Esophagus squamous epithelium (tissue), 4 donors: ENCODE data around the genes CHN1 and ATP5MC3.

DNA sequence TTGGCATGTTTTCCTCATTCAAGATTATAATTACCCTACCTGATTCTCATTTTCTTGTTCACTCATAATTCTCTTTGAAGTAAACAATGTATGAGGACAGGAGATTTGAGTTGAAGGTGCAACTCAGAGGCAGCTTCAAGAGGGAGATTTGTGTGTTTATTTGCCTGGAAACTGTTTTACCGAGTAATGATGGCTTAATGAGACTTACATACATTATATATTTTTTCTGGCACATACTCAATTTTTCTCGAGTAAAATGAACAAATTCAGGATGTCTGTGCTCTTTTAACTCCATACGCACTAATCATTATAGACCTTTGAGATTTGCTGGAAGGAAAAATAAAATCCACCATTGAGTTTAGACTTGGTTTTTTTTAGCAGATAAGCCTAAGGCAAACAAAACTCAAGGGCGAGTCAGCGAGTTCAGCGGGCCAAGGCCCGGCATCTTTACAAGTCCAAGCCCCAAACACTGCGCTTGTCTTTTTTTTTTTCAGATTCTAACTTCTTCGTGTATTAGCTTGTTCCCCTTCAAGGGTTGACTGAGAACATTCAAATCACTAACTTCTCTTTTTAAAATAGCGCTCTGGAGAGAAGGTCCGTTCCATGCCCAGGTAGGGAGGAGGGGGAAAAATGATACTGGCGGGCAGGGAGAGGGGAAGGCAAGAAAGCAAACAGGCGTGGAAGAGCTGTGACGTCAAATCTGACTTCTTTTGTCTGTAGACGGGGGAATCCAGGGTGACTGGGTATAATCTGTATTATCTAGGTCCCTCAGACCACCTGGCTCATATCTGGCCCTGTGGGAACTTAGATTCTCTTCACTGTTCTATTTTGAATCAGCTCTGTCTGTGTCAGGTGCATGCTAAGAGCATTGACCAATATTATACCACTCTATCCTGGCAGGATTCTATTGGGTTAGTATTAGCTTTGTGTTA is 72.7 kb upstream of the MAP3K20 start:
- PRO-cap = no peak
- RAMPAGE, long total RNA, 4 experiments = no peak in any of the 4 experiments

GRCh38 chr2:173075058-173075607 is 513 bp upstream of the MAP3K20 start:
- PRO-cap = no peak
- RAMPAGE, long total RNA, 4 experiments = no peak in any of the 4 experiments

DNA sequence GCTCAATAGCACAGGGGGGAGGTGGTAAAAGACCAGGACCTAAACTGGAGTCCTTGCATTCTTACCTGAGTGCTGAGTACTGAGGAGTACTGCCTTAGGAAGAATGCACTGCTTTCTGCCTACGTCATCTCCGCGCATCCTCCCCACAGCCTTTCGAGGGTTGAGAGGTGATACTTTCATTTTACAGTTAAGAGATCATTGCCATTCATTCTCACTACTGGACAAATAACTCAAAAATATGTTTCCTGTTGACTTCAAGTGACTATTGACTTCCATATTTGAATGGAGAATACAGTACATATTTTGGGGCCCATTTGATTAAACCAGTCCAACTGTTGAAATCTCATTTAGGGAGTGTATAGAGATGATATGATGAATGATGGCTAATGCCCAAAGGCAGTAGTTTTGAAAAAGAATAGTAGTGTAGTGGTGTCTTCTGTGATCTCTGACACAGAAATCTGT is 74.0 kb downstream of the MAP3K20 start:
- PRO-cap = no peak
- RAMPAGE, long total RNA, 4 experiments = no peak in any of the 4 experiments

DNA sequence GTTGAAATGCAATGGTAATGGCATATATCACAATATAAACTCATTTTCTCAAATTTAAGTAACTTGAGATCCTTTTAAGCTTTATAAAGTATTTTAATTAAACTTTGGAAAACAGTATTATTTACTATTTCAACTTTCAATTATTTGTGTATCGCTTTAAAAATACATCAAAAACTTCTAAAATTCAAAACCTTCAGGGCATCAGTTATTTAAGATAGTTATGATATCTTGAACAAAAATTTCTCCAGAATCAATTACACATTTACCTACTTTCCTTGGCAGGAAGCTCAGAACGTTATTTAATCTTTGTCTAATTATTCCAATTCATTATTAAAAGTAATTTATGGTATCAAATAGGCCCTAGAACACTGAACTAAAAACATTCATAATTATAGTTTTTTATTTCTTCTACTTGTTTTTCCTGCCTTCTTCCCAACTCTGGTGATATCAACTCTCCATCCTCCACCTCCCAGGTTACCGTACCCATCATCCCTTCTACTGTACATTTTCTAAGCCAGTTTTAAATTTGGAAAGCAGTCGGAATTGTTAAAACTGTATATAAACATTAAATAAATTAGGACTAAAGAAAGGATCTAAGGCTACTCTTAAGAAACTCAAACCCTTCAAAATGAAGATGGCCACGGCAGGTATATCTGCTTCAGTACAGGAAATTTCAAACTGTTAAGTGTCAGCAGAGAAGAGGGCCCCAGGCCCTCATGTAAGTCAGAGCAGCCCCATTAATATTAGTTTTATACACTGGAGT is 37.4 kb downstream of the SP3 start:
- PRO-cap = no peak
- RAMPAGE, long total RNA, 4 experiments = no peak in any of the 4 experiments

GRCh38 chr2:173935480-173936576 is 29.3 kb downstream of the SP3 start:
- PRO-cap = no peak
- RAMPAGE, long total RNA, 4 experiments = no peak in any of the 4 experiments

DNA sequence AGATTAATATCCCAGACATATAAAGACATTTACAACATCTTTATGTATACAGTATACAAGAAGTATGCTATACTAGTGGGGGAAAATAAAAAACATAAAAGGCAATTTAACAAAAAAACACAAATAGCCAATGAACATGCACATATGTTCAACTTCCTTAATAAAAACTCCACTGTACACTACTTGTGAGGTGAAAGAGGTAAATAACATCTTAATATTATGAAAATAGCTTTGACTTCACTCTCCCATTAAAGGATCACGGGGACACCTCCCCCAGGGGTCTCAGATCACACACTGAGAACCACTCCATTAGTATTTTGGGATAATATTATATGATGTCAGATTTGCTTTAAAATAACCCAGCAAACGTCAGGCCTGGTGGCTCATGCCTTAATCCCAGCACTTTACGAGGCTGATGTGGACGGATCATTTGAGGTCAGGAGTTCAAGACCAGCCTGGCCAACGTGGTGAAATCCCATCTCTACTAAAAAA is 19.6 kb downstream of the SP3 start:
- PRO-cap = no peak
- RAMPAGE, long total RNA, 4 experiments = no peak in any of the 4 experiments

- PRO-cap = bidirectional peak, plus-strand start at chr2:173963962, minus-strand start at chr2:173963818; bidirectional peak, plus-strand start at chr2:173964197, minus-strand start at chr2:173964170; bidirectional peak, plus-strand start at chr2:173964358, minus-strand start at chr2:173964438; bidirectional peak, plus-strand start at chr2:173964849, minus-strand start at chr2:173964725
- RAMPAGE, long total RNA, 4 experiments = start-site peak on the minus strand in 2 of 4 experiments, at chr2:173963821-173964121 at its widest, 22 to 247 reads per replicate
These were observed 1.1 kb downstream of the SP3 start for GRCh38 chr2:173963800-173964822.

DNA sequence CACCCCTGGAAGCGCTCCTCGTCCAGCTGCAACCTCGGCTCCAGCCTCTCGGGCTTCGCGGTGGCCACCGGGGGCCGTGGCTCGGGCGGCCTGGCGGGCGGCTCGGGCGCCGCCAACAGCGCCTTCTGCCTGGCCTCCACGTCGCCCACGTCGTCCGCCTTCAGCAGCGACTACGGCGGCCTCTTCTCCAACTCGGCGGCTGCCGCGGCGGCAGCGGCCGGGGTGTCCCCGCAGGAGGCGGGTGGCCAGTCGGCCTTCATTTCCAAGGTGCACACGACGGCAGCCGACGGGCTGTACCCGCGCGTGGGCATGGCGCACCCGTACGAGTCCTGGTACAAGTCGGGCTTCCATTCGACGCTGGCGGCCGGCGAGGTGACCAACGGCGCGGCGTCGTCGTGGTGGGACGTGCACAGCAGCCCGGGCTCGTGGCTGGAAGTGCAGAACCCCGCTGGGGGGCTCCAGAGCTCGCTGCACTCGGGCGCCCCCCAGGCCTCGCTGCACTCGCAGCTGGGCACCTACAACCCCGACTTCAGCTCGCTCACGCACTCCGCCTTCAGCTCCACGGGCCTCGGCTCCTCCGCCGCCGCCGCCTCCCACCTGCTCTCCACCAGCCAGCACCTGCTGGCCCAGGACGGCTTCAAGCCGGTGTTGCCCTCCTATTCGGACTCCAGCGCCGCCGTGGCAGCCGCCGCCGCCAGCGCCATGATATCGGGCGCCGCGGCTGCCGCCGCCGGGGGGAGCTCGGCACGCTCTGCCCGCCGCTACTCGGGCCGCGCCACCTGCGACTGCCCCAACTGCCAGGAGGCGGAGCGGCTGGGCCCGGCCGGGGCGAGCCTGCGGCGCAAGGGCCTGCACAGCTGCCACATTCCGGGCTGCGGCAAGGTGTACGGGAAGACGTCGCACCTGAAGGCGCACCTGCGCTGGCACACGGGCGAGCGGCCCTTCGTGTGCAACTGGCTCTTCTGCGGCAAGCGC is 1.8 kb downstream of the SP9 start:
- PRO-cap = no peak
- RAMPAGE, long total RNA, 4 experiments = no peak in any of the 4 experiments

- PRO-cap = no peak
- RAMPAGE, long total RNA, 4 experiments = no peak in any of the 4 experiments
These were observed 50.7 kb downstream of the WIPF1 start for GRCh38 chr2:174546678-174547510.

GRCh38 chr2:174588674-174589511 is 8.7 kb downstream of the WIPF1 start:
- PRO-cap = no peak
- RAMPAGE, long total RNA, 4 experiments = no peak in any of the 4 experiments

DNA sequence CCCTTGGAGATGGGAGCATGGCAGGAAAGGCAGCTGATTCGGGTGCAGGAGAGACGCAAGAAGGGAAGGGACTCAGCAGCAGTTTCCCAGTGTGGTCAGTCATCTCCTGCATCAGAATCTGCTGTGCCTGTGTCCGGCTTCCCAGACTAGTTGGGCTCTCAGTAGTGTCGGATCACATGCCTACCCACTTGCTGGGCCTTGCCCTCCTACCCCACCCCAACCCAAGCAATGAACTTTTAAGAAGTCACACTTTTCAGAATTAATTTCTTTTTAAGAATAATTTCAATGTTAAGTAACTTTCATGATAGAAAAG is 7.1 kb downstream of the WIPF1 start:
- PRO-cap = bidirectional peak, plus-strand start at position 111 of the sequence, minus-strand start at position 120 of the sequence
- RAMPAGE, long total RNA, 4 experiments = no peak in any of the 4 experiments

GRCh38 chr2:174595055-174595555 is 2.5 kb downstream of the WIPF1 start:
- PRO-cap = no peak
- RAMPAGE, long total RNA, 4 experiments = no peak in any of the 4 experiments

GRCh38 chr2:174599871-174600887 is 2.6 kb upstream of the WIPF1 start:
- PRO-cap = unidirectional peak, minus-strand start at chr2:174600374; bidirectional peak, plus-strand start at chr2:174600722, minus-strand start at chr2:174600552
- RAMPAGE, long total RNA, 4 experiments = no peak in any of the 4 experiments

- PRO-cap = bidirectional peak, plus-strand start at chr2:175005748, minus-strand start at chr2:175005377
- RAMPAGE, long total RNA, 4 experiments = start-site peak on the minus strand in 2 of 4 experiments, at chr2:175005178-175005215 at its widest, 8 to 34 reads per replicate
These were observed at the start of gene CHN1 for GRCh38 chr2:175004848-175006067. TSS of gene CHN1 (minus strand) at chr2:175005381.

DNA sequence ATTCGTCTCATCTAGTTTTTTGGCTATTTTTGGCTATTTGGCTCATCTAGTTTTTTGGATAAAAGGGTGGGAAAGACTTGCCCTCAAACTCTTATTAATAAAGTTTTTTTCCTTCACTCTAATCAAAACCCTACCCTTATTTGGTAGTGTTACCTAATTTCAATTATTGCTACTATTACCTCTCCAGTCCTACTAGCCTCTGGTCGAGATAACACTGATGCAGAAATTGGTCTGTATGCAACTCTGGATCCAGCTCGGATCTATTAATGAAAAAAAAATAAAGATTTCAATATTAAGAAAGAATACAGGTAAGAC is 1.6 kb downstream of the ATP5MC3 start:
- PRO-cap = no peak
- RAMPAGE, long total RNA, 4 experiments = no peak in any of the 4 experiments

DNA sequence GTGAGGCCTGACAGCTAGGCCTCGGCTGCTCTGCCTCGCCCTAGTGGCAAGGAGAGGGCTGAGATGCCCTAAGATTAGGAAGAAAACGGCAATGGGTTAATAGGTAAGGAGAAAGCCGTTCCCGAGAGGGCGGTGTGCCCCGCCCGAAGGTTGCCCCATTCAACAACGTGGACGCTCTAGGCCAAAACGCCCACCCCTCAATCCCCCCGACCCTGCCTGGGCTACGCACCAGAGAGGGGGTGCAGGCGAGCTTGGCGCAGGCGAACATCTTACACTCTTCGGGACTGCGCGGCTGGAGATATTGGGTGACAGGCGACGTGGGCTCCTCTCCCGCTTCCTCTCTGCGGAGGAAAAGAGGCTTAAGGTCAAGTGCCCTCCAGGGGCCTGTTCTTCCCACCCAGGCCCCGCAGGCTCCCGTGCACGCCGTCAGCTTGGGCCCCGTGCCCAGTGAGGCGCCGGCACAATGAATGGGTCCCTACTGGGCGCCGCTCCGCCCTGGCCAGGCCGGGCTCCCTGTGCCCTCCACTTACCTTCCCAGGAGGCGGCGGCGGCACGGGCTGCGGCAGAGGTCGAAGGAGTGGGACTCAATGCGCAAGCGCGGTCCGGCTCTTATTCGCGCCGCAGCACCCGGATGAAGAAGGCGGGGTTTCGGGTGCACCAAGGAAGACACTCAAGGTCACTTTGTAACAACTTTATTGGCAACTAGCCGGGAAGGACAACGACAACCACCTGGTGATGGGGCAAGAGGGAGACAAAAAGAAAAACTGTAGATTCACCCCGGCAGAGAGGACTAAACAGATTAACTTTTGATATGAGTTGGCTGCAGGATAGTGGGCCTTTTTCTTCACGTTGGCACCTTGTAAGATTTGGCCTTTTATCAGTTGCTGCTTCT is at the start of gene ATP5MC3:
ATP5MC3 (minus strand) TSS at position 585 of the 892 bp plus-strand sequence.
- PRO-cap = bidirectional peak, plus-strand start at position 638 of the sequence, minus-strand start at position 584 of the sequence
- RAMPAGE, long total RNA, 4 experiments = start-site peak on the minus strand in 4 of 4 experiments, centred at positions 558 to 562 of the sequence, 398 to 2,801 reads per replicate

GRCh38 chr2:175855645-175856308 is 146.3 kb downstream of the LNPK start:
- PRO-cap = no peak
- RAMPAGE, long total RNA, 4 experiments = no peak in any of the 4 experiments

DNA sequence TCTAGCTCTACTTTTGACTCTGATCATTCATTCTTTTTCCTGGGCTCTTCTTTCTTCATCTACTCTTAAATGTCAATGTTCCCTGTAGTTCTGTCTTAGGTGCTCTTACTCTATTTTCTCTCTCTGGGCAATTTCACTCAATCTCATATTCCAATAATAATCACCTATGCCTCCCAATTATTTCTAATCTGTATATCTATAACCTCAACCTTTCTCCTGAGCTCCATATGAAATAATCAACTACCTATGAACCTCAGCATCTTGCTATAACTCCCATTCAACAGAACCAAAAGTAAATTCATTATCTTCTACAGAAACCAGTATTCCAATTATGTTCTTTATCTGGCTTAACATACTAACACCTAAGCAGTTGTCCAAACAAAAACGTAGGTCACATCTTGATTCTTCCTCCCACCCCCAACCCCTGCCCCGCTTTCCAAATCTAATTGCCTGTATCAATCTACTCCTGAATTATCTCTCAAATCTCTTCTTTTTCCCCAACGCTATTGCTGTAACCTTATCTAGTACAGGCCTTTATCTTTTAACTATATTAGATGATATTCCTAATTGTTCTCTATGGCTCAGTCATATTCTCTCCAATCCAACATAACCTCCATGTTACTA is 48.8 kb downstream of the LNPK start:
- PRO-cap = no peak
- RAMPAGE, long total RNA, 4 experiments = no peak in any of the 4 experiments

DNA sequence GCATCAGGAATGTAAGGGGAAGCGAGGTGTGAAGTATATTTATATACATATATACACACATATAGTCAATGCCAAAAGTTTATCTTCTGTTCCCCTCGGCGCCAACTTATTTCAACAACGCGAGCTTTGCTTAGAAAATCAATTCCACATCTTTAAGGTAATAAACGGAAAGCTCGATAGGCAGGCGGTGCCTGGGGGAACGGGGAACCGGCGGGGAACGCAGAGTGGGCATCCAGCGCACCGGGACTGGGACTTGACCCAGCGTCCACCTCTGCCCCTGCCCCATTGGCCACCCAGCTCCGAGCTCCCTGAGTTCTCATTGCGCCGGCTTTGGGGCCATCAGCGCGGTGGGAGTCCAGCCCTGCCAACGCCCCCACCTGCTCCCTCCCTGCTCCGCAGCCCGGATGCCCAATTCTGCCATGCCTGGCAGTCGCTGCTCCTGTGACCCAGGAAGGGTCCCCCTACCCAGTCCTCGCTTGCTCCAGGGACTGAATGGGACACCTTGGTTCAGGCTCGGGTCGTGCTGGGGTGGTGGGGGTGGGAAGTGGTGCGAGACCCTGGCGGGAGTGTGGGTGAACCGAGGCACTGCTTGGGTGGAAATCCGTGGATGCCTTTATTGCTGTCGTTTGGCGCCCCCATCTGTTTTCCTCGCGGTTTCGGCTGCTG is 2.1 kb upstream of the EVX2 start:
- PRO-cap = no peak
- RAMPAGE, long total RNA, 4 experiments = no peak in any of the 4 experiments

GRCh38 chr2:176109110-176110048 is 2.3 kb downstream of the HOXD11 start:
- PRO-cap = no peak
- RAMPAGE, long total RNA, 4 experiments = no peak in any of the 4 experiments